Bile duct (tissue), 1 donor: Measurements from ENCODE around the genes PLEK2 and RAD51B.

DNA sequence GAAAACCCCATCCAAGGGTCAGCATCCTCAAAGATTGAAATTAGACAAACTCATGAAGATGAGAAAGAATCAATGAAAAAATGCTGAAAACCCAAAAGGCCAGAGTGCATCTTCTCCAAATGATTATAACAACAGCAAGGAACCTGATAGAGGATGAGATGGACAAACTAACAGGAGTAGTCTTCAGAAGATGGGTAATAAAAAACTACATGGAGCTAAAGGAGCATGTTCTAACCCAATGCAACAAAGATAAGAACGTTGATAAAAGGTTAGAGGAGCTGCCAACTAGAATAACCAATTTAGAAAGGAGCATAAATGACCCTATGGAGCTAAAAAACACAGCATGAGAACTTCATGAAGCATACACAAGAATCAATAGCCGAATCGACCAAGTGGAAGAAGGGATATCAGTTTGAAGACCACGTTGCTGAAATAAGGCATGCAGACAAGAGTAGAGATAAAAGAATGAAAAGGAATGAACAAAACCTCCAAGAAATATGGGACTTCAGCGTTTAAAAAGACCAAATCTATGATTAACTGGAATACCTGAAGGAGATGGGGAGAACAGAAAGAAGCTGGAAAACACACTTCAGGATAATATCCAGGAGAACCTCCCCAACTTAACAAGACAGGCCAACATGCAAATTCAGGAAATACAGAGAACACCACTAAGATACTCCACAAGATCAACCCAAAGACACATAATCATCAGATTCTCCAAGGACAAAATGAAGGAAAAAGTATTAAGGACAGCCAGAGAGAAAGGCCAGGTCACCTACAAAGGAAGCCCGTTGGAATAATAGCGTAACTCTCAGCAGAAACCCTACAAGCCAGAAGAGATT is 194.9 kb downstream of the GPHN start:
- PRO-cap = no peak

GRCh38 chr14:67411835-67412554 is at the start of gene PLEK2:
TSS of gene PLEK2 (minus strand) at chr14:67412165.
- PRO-cap = bidirectional peak, plus-strand start at chr14:67412235, minus-strand start at chr14:67412142

DNA sequence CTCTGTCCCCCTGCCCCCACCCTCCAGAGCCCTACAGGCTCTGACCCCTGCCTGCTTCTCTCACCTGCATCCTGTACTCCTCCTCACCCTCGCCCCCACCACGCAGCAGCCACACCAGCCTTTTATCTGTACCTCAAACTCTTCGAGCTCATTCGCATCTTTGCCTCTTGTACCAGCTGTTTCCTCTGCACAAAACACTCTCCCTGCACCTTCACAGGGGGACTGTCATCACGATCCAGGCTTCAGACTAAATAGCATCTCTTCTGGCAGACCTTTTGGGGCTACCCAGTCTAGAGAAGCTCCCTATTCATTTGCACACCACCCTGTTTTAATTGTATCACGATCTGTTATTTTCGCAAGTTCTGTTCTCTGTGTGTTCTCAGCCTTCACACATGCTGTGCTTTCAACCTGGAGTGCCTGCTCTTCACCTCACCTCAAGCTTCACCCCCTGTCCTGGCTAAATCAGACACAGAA is 24.1 kb downstream of the TMEM229B start:
- PRO-cap = no peak

DNA sequence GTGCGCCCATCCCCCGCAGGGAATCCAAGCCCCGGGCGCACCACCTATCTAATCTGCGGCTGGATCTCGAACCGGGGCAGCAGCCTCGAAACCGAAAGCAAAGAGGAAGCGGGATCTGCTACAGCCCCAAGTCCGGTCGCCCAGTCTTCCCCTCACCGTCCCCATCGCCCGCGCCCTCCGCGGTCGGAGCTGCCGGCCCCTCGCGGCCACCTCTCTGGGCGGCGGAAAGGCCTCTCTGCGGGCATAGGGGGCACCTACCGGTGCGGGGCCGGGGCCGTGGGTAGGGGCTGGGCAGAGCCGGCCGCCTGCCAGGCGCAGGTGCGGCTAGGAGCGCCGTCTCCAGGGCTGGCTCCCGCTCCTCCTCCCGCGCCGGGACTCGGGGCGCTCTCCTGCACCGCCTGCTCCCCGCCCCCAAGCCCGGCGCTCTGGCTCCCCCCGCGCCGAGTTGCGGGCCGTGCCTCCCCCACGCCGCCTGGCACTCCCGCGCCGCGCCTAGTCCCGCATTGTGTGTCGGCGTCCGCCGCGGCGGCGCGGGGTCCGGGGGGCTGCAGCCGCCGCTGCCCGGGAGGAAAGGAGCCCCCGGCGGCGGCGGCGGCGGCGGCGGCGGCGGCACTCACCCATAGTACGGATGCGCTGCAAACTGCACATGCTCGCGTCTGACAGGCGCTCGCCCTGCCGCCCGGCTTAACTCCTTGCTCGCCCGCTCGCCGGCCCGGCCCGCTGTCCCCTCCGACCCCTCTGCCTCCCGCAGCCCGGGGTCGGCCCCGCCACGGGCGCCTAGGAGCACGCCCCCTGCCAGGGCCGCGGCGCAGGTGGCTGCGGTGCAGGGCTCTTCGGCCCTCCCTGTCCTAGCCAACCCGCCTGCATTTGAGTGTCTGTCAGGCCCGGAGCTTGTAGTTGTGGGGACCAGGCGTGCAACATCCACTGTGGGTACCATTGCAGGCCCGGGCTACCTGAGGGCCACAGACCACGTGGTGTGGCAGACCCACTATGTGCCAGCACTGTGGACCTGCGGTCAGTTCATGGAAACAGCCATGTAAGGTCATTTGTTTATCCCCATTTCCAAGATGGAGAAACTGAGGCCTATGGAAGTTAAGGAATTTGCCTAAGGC is 17.9 kb upstream of the PLEKHH1 start:
- PRO-cap = bidirectional peak, plus-strand start at position 143 of the sequence, minus-strand start at position 61 of the sequence; bidirectional peak, plus-strand start at position 503 of the sequence, minus-strand start at position 378 of the sequence; unidirectional peak, minus-strand start at position 630 of the sequence

DNA sequence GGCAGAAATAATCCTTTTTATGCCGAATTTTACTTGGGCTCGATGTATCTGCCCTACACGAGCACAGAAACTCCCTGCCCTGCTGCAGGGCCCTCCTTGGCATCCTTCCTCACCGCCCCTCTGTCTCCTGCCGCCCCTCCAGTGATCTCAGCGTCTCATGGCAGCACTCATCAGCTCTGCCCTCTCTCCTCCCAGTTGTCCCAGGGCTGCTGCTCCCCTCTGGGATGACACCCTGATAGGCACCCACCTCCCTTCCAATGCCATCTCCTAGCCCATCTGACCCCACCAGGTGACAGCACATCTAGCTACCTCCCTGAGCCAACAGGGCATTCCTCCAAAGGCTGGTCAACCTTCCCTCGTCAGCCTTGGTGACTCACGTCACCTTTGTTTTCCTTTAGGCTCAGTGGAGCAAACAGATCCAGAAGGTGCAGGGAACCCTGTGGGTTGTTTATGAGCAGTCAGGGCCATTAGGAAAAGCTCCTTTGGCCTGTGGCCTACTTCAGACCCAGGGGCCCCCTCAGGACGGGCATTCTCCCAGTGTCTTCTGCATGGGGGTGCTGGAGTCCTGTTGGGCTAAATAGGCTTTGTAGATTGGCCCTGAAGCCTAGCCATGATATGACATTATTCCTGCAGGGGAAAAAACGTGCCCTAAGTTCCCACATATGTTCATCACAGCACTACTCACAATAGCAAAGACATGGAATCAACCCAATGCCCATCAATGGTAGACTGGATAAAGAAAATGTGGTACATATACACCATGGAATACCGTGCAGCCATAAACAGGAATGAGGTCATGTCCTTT is 32.4 kb downstream of the PIGH start:
- PRO-cap = no peak

DNA sequence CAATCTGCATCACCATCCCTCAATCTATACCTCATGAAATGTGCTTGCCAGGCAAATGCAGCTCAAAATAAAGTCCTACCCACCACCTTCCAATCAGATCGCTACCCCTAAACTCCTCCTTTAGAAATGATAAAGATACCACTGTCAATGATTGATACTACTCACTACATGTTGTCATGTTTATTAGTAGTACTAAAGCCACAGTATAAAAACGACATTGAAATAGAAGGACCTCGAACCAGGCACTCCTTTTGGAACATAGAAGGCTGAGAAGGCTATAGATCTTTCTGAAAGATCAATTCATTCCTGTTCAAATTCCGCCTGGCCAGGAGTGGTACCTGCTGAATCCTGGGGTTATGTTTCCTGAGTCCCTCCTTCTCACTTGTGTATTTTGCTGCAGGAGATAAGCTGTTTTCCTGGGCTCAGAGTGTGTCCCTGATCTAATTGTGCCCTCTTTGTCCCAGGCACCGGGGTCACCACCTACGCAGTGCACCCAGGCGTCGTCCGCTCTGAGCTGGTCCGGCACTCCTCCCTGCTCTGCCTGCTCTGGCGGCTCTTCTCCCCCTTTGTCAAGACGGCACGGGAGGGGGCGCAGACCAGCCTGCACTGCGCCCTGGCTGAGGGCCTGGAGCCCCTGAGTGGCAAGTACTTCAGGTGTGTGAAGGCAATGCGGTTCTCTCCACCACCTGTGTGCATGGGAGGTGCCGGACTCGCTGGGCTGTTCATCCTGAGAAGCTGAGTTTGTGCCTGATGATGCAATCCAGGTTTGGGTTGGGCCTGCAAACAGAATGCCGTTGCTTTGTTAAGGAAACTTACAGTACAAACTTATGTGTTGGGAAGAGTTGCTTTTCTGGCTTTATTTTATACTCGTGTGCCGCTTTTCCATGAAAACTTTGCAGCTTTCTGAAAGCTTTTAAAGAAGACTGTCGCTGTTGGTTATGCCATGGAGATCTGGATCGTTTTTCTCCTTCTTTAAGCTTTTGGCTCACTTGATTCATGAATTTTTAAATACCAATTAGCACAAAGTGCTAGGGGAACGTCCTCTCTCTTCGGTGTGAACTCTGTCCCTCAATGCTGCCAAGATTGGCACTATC is 27.4 kb downstream of the RDH12 start:
- PRO-cap = bidirectional peak, plus-strand start at position 569 of the sequence, minus-strand start at position 548 of the sequence; unidirectional peak, minus-strand start at position 640 of the sequence; unidirectional peak, minus-strand start at position 696 of the sequence

- PRO-cap = unidirectional peak, plus-strand start at chr14:67819812
Measured at GRCh38 chr14:67819523-67820448, at the start of gene RAD51B. TSS of gene RAD51B (plus strand) at chr14:67819779.

DNA sequence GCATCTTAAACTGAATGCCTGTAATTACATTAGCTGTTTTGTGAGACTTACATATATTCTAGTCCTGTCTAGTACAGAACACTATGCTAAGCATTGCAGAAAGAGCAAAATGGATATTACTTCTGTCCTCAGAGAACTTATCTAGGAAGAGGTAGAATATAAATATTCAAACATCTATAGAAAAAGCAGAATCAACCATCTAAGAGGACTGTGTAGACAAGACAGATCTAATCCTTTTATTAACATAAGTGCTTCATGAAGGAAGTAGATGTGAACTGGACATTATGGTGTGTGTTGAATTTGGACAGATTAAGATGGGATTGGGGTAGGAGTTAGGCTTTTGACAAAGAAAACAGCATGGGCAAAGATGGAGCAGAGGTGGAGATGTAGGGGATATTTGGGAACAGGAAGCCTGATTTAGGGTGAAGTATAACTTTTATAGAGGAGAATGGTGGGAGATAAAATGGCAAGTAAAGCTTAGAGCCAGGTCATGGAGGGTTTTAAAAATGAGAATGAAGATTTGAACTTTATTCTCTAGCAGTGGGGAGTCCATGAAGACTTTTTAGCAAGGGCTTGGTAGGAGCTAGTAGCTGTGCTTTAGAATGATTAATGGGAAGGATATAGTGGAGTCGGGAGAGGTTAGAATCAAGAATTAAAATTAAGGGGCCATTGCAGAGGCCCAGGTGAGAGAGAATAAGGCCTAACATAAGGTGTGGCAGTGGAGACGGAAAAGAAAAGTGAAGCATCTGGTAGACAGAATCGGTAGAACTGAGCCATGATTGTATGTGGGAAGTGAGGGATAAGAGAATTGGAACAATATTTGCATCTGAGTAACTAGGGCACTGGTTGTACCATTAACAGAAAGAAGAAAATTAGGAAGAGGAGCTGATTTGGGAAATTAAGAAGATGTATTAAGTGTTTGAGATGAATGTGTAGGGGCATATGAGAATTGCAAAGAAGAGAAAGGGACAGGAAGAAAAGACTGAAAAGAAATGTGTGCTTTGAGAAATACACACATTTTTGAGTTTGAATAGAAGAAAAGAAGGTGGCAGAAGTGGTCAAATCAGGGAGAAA is 133.7 kb downstream of the RAD51B start:
- PRO-cap = no peak

DNA sequence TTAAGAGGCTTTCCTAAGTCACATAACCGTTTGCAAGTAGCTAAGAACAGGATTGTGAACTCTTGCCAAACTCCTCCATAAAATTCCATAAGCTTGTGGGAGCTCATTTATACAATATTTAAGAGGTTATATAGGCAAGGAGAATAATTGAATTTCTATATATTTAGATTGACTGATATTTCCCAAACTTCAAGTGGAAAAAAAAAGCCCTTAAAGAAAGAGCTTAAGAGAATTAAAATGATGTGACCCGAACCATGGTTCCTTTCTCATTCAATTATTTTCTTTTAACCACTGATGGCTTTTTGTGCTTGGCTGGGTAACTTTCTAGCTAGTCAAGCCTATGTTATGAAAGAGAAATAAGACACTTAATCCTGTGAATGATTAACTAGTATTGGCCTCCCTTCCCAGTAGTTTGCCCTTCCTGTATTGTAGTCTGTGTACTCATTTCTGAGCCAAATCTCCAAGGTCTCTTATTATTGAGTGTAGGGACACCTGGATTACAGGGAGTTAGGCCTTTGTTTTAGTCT is 352.9 kb downstream of the RAD51B start:
- PRO-cap = no peak

GRCh38 chr14:68198510-68199388 is 379.2 kb downstream of the RAD51B start:
- PRO-cap = no peak

DNA sequence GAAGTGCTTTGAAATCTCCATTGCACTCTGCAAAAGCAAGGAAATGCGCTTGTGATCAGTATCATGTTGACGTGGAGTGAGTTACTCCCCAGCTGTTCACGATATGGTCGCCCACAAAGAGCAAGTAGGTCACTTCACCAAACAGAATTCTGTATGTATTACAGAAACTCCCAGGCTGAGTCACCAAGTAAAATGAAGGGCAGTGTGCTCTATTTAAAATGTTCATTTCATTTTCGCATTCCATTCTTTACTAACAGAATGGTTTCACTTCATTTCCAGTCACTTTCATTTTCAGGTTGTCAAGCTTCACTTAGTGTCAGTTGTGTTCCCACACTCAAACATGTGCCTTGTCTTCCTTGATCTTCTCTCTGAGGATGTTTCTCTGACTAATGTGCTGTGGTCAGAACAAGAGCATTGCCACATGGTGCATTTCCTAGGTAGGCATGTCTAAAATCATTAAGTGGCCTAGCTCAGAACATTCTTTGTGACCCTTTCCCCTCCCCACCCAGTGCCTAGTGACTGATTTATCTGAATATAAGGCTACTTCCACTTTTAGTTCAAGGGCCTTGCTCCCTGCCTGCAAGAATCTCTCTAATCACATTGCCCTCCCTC is 391.2 kb downstream of the RAD51B start:
- PRO-cap = no peak

DNA sequence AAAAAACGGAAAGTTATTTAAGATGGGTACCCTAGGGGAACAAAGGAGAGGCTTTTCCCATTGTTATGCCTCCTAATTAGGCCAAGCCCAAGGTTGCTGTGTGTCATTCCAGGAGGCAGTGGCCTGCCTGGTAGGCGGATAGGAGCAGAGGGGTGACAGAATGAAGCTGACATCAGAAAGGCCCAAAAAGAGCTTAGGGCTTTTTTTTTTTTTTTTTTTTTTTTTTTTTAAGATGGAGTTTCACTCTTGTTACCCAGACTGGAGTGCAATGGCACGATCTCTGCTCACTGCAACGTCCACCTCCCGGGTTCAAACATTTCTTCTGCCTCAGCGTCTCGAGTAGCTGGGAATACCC is 342.9 kb downstream of the ZFP36L1 start:
- PRO-cap = no peak

- PRO-cap = no peak
Measured at GRCh38 chr14:68451445-68451761, 341.5 kb downstream of the ZFP36L1 start.

DNA sequence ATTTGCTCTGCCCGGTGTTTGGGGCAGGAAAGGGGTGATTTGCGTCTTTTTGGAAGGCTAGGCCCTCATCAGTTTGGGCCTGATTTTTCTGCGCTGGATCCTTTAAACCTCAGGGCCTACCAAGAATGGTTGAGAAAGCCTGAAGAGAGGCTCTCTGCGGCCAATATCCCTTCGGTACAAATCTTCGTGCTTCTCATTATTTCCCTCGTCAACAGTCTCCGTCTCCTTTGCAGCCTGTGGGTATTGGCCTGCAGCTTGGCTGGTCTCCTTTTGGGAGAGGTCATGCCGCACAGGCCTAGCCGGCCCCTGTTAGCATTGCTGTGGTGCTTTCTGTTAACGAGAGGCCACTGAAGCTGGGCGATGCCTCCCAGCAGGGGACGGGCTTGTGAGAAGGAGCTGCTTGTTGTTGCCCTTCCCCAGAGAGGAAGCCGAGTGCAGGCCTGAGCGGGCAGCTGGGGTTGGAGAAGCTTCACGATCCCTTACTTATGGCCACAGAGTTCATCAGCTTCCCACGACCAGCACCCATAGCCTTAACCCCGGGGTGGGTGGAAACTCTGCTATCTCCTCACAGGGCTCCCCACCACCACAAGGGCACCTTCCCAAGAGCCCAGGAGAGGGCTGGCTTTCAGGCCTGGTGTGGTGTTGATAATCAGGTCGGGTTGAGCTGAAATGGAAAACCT is 228.6 kb downstream of the ZFP36L1 start:
- PRO-cap = no peak

DNA sequence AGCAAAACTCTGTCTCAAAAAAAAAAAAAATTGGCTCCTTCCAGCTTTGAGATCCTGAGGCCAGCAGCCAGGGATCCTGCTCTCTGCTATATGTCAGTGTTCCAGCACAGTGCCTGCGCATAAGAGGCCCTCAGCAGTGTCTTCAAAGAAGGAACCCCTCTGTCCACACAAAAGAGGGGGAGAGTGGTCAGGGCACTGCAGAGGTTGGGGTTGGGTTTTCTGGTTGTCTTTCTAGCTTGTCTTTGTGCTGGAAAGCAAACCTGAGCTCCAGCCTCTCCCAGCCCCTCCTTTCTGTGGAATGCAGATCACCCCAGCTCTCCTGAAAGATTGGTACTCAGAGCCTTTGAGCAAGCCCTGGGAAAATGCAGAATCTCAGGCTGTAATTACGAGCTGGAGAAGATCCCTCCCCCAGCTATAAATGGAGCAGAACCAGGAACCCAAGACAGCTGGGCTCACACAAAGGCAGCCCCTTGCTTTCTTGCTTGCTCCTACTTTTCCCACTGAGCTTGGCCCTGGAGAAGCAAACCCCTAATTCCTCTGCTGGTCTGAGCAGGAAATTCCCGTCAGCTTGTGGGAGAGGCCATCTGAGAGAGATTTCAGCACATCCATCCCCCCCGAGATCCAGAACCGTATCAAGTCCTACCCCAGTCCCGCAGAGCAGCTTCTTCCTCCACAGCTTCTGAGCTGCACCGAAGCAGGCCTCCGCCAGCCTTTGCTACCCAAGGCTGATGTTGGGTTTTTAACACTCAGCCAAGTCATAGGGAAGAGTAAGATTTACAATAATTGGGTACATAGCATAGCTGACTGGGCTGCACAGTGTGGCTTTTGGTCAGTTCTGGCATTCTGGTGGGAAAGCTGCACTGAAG is 205.6 kb downstream of the ZFP36L1 start:
- PRO-cap = bidirectional peak, plus-strand start at position 96 of the sequence, minus-strand start at position 92 of the sequence

DNA sequence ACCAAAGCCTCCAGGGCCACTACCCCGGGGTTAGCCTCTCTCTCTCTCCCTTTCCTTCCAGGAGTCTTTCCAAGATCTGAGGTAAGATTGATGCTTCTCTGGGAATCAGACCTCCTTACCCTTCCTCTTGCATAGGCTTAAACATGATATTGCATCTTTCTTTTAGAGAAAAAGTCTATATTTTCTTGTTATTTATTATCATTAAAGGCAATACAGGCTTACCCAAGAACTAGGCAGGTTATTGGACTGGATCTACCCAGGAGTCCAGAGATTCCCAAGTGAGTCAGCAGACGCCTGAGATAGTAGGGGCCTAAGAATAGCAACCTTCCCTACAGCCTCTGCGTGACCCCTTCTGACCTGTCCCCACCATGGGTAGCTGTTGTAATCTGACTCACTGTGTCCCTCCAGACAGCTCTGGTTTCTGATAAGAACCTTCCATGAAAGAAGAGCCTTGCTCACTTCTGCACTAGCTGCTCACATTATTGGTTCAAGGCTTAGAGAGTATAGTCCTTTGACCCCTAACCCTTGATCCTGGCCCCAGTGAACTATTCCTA is 172.8 kb downstream of the ZFP36L1 start:
- PRO-cap = no peak

DNA sequence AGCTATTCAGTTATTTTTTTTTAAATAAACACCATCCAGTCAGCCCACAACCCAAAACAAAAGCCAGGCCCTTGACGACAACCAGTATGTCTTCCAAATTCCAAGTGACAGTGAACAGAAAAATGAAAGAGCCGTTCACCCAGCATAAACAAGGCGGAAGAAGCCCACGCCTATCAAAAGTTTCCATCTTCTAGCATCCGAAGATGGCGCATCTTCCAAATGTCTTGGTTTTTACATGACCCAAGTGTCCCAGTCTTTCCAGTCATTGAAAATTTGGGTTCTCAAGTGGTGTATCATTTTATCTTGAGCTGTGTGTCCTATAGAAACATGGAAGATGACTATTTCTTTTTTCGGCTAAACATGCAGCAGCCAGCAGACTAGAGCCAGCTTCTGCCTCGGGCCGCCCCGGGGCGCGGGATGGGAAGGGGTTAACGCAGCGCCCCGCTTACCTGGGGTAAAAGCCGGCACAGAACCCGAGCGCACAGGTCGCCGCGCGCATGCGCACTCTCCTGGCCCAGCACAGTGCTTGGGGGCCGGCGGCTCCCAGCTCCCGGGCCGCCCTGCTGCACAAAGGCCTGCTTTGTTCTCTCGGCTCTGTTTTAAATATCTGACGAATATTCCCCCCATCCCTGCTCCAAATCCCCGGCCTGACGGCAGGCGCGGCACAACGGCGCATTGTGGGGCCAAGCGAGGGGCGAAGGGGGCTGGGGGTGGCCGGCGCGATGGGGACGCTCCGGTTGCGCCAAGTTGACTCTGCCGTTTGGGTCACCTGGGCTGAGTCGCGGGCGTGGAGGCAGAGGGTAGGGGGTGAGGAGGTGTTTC is 164.8 kb downstream of the ZFP36L1 start:
- PRO-cap = unidirectional peak, minus-strand start at position 116 of the sequence; bidirectional peak, plus-strand start at position 626 of the sequence, minus-strand start at position 501 of the sequence

GRCh38 chr14:68630454-68631168 is 162.3 kb downstream of the ZFP36L1 start:
- PRO-cap = no peak

DNA sequence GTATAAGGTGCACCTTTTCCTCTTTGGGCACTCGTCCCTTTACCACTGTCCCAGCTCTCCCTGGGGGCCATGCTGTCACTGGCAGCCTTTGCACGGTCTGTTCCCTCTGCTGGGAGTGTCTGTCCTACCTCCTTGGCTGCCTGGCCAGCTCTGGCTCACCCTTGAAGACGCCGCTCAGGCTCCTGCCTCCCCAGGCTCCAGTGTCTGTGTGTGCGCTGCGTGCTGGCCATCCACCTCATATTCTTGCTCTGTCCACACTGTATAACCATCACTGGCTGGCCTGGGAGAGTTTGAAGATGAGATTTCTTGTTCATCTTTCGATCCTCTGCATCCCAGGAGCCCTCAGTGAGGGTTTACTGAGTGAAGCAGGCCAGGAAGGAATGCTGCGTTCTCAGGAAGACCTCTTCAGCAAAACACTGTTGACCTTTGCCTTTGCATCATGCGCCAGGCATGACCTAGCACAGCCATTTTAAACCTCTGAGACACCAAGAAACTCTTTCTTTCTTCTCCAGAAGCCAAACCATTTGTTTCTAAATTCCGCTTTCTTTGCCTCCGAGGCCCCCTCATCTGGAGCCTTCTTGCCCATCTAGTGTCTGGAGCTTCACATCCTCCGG is 161.1 kb downstream of the ZFP36L1 start:
- PRO-cap = no peak

GRCh38 chr14:68671666-68672345 is 121.1 kb downstream of the ZFP36L1 start:
- PRO-cap = no peak